ENCODE measurements around the gene ENTHD1.

- PRO-cap: no peak
Observed at GRCh38 chr22:39469658-39470307, 13.0 kb downstream of the MGAT3 start.

DNA sequence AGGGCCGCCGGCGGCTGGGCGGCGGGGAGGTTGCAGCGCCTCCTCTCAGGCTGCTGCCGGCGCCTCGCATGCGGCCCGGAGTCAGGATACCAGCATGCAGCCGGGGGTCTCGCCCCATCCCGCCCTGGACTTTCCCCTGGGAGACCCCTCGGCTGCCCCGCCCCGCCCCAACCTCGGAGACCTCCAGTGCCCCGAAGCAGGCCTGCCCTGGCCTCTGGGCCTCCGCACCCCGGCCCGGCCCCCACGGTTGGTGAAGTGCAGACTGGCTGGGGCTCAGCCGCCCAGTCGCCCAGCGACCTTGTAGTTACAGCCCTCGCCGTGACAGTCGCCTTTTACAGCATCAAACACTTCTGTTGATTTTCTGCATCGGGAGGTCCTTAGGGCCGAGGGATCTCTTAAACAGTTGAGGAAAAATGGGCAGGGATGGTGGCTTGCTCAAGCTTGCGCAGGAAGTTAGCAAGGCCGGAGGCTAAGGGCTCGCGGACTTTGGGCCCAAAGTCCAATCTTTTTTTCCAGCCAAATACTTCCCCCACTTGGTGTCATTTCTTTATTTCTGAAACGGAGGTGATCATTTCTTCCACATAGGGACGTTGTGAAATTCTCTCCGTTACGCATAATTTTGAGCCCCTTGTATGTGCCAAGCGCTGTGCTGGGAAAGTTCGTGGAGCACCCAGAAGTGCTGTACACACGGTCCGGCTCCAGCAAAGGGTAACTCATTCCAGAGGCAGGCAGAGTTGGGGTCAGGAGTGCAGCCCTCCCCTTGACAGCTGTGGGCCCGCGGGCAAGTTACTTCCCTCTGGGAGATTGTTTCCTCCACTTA, 577 bp downstream of the MIEF1 start:
- PRO-cap: no peak

- PRO-cap: no peak
Observed at GRCh38 chr22:39773829-39774472, 119.6 kb downstream of the ENTHD1 start.

- PRO-cap: no peak
Observed at GRCh38 chr22:39893238-39894062, at the start of gene ENTHD1. Gene ENTHD1, minus strand, starts transcription at chr22:39893760.

GRCh38 chr22:39933567-39934303, 26.5 kb upstream of the TMA7B start:
- PRO-cap: no peak

DNA sequence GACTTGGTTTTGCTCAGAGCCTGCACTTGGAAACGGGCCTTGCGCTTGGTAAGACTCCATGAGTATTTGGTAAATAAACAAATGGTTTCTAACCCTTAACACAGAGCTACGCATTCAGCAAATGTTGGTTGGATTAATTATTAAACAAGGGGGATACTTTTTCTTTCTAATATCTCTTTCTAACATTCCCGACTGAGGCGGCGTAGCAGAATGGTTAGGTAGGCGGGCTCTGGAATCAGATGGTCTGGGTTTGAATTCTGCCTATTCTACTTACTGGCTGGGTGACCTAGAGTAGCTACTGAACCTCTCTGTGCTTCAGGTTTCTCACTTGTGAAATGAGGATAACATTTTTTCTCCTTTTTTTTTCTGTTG, 3.5 kb upstream of the FAM83F start:
- PRO-cap: no peak

DNA sequence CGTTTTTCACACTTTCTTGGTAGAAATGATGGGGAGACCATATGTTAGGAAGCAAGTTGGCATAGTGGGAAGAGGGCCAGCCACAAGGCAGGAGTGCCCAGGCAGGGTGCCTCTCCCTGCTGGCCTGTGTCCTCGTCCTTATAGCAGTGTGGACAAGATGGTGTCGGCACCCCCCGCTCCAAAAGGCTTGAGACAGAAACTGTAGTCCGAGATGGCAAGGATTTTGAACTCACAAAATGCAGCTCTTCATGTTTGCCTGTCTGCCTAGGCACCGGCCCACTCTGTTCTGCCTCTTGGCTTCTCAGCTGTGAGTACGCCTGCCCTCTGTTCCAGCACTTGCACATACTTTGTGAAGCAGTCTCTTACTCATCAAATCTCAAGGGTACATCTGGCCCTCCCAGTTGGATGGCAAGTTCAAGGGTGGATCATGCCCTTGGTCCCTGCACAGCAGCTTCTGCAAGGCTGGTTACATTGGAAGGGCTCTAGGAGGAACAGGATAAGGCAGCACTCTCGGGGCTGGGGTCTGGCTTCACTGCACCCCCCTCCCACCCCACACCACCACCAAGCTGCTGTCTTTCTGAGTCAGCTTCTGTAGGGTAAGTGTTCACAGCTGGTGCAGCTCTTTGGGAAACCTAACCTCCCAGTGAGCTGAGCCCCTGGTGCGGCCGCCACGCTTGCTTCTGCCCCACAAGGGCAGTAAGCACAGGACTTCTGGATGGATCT, 37.0 kb downstream of the FAM83F start:
- PRO-cap: no peak

DNA sequence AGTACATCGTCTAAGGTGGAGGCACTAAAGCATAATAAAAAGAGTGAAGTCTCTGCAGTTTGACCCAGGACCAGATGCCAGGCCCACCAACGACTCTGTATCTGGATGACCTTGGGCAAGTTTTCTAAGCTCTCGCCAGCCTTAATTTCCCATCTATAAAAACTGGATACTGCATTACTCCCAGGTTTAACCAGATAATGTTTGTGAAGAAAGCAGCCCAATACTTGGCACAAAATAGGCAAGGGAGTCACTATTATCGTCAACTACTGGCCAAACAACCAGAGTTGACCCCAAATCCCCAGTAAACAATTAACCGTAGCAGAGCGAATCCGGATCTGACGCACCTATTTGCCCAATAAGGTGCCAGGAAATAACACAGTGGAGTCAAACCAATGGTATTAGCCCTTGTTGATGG, 49.1 kb downstream of the FAM83F start:
- PRO-cap: bidirectional peak, plus-strand start outside the sequence, minus-strand start at position 307 of the sequence

DNA sequence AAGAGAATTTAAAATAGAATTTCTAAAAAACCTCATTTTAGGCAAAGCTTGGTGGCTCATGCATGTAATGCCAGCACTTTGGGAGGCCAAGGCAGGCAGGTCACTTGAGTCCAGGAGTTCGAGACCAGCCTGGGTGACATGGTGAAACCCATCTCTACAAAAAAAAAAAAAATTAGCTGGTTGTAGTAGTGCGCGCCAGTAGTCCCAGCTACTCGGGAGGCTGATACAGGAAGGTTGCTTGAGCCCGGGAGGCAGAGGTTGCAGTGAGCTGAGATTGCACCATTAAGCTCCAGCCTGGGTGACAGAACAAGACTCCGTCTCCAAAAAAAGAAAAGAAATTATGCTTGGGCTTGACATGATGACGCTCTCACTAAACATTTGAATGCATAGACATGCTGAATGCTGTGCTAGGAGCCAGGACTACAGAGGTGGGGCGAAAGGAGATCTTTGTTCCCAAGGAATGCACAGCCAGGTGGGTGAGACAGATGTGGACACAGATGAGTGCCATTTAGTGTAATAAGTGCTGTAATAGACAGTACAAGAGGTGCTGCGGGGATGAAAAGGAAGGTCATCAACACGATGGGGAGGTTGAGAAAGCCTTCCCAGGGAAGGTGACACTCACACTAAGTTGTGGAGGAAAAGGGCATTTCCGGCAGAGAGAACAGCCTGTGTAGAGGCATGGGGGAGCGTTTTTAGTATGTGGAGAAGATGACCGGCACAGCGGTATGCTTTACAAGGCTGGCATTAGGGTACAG, 60.1 kb downstream of the FAM83F start:
- PRO-cap: no peak

- PRO-cap: no peak
Observed at GRCh38 chr22:40081706-40083047, 87.4 kb downstream of the FAM83F start.

DNA sequence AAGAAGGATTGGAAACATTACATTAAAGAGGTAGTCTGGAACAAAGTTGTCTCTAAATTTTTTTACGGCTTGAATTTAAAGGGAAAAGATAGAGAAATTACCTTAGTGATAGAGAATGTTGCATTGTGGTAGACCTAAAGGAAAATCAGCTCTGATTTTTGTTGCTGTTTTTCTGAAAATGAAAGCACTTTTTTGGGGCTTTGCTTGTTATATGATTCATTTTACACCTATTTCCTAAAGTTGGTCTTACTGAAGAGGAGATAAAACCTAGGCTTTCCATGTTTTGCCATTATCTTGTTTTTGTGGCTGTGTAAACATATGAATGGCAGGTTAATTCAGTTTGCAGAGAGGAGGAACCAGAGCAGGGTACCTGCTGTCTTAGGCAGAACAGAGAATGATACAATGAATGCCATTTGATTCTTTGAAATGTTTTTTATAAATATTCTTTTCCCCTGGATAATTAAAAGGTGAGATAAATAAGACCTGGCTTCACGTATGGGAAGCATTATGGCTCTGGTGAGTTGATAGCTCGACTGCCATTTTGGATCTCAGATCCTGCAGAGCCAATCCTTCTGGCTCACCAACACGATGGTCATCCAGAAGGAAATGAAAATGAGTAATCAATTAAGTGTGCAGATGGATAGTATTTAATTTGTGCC, 2.4 kb downstream of the TNRC6B start:
- PRO-cap: no peak

DNA sequence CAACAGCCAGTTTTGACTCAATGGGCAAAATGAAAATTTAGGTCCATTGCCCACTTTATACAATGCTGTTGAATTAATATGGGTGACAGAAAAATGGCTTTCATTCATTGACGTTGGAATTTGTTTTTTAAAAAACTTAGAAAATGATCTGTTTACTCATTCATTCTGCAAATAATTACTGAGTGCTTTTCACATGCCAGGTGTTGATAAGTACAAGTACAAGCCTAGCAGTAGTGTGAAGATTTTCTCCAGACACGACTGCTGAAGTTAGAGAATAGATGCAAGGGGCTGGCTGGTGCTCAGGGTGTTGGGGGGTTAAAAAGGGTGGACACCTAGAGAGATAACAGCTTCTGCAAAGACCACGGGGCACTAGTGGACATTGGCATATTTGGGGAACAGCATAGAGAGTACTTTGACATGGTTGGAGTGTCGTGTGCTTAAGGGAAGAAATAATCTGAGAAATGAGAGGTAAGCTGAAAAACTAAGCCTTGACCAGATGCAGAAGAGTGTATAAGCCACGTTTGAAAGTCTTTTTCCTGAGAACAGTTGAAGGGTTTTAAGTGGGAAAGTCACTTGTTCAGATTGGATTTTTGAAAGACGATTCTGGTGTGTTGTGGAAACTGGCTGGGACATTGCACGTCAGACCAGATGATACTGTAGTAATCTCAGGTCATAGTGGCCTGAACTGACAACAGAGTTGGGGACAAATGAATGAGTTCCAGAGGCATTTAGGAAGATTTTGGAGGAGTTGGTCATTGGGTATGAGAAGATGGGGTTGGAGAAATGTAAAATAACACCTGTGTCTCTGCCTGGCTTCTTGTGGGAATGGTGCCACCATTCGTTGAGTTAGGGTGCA, 6.5 kb downstream of the TNRC6B start:
- PRO-cap: no peak

DNA sequence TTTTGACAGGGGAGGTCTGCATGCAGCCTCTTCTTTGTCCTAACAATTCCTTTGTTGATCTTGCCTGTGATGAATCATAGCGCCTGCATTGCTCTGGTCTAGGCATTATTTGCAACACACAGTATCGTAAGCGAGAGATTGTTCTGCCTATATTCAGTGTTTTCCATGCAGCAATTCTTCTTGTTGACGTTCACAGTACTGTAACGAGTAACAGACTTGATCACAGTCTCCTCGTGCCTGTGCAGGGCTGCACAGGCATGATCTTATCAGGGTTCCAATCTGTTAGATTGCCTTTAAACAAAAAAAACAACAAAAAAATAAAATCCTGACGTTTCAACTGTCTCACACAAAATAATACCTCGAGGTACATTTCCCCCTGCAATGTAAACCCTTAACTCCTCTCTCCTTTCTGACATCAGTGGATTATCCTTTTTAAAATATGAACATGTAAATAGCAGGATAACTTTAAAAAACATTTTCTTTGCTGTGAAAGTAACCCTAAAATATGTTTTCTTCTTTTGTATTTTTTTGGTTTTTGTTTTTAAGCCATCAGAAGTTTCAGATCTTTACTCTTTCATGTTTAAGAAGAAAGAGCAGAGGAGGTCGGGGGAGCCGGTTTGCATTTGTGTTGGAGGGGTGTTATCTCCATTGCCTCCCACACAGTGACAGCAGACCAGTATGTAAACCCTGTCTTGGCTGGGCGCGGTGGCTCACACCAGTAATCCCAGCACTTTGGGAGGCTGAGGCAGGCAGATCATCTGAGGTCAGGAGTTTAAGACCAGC, 13.7 kb upstream of the ADSL start:
- PRO-cap: no peak

- PRO-cap: no peak
Observed at GRCh38 chr22:40342747-40343567, 3.3 kb upstream of the ADSL start.

- PRO-cap: no peak
Observed at GRCh38 chr22:40345804-40346144, 526 bp upstream of the ADSL start.

GRCh38 chr22:40644527-40645073, 8.1 kb upstream of the MRTFA start:
- PRO-cap: no peak

DNA sequence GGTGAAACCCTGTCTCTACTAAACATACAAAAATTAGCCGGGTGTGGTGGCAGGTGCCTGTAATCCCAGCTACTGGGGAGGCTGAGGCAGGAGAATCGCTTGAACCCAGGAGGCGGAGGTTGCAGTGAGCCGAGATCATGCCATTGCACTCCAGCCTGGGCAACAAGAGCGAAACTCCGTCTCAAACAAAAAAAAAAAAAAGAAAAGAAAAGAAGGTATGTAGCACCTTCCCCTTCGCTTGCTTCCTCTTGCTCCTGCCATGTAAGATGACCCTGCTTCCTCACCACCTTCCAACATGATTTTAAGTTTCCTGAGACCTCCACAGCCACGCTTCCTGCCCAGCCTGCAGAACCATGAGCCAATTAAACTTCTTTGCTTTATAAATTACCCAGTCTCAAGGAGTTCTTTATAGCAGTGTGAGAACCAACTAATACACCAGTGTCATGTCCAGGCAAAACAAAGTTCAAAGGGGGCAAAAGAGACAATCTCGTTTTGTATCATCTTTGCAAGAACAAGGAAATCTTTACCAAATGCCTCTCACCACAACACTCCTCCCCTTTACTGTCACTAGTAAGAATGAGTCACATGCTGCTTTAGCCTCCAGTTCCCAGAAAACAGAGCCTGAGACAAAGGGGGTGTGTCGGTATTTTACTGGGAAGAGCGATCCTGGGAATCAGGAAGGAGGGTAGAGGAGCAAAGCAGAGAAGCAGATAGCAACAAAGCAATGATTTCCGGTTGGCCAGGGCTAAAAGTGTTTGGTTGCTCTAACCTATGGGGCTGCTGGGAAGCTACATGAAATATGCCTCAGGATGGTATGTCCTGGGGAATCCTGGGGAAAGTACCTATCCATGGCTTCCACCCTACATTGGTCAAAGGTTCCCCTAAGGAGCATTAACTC, 10.5 kb upstream of the MCHR1 start:
- PRO-cap: no peak

GRCh38 chr22:40746720-40747195, 67.5 kb downstream of the MCHR1 start:
- PRO-cap: no peak

GRCh38 chr22:41160431-41160848, 44.7 kb upstream of the L3MBTL2 start:
- PRO-cap: no peak

DNA sequence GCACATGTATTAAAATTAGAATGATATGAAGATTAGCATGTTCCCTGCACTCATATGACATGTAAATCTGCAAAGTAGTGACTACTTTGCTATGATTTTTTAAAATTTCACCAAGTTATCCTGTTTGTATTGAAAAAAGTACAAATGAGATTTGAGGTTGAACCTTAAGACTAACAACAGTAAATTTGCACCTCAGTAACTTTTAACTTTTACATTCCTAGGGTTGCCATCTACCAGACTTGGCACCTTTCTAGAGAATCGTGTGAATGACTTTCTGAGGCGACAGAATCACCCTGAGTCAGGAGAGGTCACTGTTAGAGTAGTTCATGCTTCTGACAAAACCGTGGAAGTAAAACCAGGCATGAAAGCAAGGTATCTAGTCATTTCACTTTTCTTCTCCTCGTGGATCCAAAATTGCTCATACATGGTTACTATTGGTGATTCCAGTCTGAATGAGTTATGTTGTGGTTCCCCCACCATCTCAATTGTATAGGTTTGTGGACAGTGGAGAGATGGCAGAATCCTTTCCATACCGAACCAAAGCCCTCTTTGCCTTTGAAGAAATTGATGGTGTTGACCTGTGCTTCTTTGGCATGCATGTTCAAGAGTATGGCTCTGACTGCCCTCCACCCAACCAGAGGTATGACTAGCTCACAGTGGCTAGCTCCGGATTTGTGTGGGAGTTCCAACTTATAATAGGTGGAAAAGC, 36.7 kb upstream of the L3MBTL2 start:
- PRO-cap: no peak